M059J (cell line): ENCODE data around the gene EEIG1.

DNA sequence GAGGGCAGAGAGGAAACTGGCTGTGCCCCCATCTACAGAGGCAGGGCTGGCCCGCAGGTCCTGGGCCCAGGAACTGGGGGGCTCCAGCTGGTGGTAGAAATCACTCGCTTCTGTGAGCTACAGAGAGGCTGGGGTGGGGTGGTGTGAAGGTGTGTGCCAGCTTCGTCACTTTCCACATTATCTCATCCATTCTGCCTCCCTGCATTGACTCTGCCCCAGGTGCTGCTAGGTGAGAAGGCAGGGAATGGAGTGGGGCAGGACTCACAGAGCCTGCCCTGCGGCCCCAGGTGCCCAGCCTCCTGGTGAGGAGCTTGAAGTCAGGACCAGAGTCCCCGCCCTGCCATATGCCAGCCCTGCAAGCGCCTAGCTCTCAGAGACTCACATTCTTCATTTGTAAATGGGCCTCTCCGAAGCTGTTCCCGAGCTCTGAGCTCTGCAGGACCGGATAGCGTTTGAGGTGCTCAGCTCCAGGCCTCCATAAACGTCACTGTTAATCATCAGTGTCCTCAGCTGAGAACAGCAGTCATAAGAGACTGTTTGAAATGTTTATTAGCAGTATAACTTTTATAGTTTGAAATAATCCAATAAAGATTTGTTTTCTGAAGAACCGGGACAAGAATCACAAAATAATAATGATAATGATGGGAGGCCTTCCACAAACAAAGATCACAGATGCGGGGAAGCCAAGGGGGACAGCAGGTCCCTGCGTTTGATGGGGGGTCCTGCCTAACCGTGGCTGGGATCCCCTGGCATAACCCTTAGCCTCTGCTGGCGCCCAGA lies 31.8 kb downstream of the NIBAN2 start:
- RAMPAGE, long total RNA = no peak

- RAMPAGE, long total RNA = no peak
These were observed 10.8 kb downstream of the NIBAN2 start for GRCh38 chr9:127557907-127558590.

- RAMPAGE, long total RNA = no peak
These were observed 7.1 kb downstream of the NIBAN2 start for GRCh38 chr9:127561519-127562435.

DNA sequence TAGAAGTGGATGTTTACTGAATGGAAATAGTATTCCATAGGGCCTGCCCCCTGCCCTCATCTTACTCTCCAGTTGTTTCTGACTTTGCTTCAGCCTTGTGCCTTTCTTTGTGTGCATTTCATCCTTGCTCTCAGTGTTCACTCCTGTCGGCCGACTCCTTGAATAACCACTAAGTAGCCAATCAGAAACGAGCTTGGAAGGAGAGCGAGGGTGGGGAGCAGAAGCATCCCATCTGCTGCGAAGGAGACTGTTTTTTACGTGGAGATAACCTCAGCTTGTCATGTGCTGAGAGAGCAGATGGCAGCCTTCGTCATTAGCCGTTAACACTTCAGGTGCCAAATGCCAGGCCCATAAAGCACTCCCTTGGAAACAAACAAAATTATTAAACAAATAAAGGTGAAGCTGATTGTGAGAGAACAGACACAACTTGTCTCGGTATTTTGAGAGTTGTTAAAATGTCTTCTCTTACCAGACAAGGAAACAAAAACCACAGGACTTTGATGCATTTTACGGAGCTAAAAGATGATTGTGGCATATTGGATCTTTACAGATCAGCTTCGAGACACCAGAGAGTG lies 45.4 kb upstream of the CFAP157 start:
- RAMPAGE, long total RNA = no peak

- RAMPAGE, long total RNA = no peak
These were observed 2.2 kb upstream of the CDK9 start for GRCh38 chr9:127783698-127784050.

DNA sequence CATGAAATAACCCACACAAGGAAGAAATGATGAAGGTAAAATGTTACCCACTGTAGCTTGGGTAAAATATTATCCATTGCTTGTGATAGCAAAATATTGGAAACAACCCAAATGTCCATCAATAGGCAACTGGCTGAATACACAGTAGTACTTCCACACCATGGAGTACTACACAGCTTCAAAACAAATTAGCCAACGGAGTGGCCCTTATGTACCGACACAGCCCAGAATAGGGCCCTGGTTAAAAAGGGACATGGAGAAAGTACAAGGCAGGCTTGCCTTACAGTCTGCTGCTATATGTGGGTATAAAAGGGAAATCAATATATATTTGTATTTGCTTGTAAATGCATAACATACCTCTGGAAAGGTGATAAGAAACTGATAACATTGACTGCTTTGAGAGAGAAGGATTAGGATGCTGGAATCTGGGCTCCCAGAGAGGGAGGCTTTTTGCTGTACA lies 4.2 kb upstream of the FPGS start:
- RAMPAGE, long total RNA = no peak

DNA sequence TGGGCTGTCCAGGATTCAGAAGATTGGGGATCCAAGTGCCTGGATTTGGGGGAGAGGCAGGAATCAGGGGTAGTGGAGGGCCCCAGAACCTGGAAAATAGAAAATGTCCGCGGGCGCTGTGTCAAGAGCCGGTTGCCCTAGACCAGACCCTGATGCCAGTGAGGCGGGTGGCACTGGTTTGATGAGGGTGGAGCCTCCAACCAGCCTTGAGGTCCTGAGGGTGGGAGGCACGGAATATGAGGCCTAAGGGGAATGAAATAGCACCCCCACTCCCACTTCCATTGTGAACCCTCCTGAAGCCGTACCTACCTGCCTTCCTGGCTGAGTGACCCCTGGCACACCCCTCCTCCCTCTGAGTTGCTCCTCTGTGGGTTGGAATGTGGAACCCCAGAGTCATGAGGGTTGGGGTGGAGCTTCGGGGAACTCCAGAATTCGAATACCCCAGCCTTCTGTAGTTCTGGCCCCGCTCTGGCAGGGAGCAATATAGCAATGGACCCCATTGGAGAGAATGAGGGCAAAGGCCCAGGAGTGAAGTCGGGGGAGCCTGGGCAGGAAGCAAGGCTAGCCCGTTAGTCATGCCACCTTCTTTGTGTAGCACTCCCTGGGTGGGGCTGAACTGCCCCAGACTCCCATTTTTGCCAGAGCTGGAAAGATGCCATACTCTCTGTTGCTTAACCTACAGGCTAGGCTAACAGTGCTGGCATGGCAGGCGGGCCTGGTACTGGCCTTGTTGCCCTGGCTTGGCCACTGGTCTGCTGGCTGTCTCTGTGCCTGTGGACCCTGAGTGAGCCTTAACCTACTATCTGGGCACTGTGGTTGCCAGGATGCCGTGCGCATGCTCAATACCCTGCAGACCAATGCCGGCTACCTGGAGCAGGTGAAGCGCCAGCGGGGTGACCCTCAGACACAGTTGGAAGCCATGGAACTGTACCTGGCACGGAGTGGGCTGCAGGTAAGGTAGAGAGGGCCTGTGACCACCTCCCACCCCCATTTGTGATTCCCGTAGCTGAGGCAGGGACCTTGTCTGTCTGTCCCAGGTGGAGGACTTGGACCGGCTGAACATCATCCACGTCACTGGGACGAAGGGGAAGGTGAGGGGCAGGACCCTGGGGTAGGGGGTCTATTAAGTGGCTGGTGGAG lies 1.1 kb downstream of the FPGS start:
- RAMPAGE, long total RNA = no peak

GRCh38 chr9:127844739-127845488 lies 9.5 kb downstream of the ENG start:
- RAMPAGE, long total RNA = no peak

GRCh38 chr9:127874572-127874817 lies 3.0 kb downstream of the AK1 start:
- RAMPAGE, long total RNA = no peak

DNA sequence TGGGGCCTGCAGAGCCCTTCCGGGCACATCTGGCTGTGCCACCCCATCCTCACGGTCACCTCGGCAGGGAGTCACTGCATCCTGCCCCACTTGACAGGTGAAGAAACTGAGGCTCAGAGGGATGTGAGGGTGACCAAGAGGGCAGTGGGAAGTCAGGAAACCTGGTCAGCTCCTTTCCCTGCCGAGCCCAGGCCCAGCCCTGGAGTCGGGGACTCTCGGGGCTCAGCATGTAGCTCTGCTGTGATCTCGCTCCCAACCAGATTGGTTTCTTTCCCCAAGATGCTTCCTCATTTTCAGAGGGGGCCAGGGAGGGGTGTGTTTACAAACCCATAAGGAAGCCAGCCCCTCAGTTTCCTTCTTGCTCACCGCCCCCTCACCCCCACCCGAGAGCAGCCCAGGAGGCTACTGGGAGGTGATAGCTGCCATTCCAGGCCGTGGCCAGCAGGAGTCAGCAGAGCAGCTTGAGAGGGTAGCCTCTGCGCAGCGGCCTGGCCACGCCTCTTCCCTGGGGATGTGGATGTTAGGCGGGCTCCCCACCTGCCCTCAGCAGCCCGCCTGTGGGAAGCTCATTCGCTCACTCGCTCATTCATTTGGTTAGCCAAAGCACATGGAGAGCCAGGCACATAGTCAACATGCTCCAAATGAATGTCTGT lies 5.9 kb upstream of the DPM2 start:
- RAMPAGE, long total RNA = no peak

GRCh38 chr9:127963340-127964107 lies 17.3 kb downstream of the EEIG1 start:
- RAMPAGE, long total RNA = no peak

GRCh38 chr9:127966342-127967013 lies 14.3 kb downstream of the EEIG1 start:
- RAMPAGE, long total RNA = no peak

GRCh38 chr9:127980898-127981079 lies at the start of gene EEIG1:
EEIG1 (minus strand) TSS chr9:127980989.
- RAMPAGE, long total RNA = no peak

DNA sequence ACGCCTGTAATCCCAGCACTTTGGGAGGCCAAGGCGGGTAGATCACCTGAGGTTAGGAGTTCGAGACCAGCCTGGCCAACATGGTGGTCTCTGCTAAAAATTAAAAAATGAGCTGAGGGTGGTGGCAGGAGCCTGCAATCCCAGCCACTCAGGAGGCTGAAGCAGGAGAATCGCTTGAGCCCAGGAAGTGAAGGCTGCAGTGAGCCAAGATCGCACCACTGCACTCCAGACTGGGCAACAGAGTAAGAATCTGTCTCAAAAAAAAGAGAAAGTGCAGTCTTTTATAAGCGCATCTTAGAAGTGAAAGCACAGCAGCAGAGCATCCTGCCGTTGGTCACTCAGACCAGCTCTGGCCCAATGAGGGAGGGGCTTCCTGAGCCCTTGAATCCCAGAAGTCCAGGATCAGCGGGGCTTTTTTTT lies 42.5 kb downstream of the NAIF1 start:
- RAMPAGE, long total RNA = no peak

DNA sequence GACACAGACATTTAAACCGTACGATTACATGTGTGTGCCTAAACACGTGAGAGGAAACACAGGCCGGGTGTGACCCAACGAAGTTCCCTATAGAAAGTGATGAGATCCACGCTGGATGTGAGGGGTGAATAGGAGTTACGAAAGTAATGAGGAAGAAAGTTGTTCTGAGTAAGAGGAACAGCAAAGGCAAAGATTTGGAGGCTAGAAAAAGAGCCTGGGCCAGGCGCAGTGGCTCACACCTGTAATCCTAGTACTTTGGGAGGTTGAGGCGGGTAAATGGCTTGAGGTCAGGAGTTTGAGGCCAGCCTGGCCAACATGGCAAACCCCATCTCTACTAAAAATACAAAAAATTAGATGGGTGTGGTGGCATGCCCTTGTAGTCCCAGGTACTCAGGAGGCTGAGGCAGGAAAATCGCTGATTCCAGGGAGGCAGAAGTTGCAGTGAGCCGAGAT lies 13.4 kb downstream of the NAIF1 start:
- RAMPAGE, long total RNA = no peak

GRCh38 chr9:128077948-128078213 lies 9.8 kb downstream of the SLC25A25 start:
- RAMPAGE, long total RNA = no peak

GRCh38 chr9:128081109-128081527 lies 13.1 kb downstream of the SLC25A25 start:
- RAMPAGE, long total RNA = no peak

DNA sequence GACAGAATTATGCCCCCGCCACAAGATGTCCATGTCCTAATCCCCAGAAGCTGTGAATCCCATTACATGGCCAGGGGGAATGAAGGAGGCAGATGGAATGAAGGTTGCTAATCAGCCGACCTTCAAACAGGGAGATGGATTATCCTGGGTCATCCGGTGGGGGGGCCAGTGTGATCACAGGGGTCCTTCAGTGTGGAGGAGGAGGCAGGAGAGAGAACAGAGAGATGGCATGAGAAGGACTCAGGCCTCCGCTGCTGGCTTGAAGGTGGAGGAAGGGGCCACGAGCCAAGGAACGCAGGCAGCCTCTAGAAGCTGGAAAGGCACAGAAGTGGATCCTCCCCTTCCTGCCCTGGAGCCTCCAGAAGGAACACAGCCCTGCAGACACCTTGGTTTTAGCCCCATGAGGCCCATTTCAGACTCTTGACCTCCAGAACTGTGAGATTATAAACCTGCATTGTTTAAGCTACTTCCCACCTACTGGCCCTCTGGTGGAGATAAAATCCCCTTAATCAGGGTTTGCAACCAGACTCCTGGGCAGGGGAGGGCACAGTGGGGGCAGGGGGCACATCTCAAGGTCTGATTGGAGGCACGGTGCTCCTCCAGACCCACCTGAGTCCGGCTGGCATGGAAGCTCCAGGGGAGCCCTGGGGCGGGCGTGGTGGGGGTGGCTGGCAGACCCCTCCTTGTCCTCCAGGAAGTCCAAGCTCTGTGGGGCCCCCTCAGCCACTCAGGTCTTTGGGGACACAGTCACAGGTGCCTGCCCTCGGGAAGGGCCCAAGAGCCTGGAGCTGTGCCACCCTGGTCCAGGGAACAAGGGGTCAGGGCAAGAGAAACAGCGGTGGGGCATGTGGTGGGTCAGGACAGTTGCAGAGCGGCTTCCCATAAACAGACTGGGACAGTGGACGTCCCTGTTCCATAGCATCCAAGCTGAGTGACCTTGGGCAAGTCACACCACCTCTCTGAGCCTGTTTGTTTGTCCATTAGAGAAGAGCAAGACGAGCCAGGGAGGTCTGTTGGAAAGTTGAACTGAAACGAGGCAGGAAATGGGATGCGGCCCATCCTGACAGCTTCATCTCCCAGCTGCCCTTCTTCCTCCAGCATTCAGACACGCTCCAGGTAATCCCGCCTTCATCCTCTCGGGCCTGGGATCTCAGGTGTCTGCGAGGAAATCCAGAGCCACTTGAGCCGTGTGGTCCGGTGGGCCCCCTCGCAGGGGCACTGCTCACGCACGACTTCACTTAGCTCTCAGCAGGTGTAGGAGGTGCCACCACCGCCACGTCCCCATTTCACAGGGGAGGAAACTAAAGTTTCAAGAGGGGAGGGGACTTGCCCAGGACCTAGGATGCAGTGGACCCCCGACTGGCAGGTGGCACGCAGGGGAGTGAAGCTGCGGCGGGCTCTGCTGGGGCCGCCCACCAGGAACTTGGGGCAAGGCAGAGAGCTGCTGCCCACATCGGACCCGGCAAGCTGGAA lies 13.5 kb downstream of the PTGES2 start:
- RAMPAGE, long total RNA = no peak

GRCh38 chr9:128150340-128151126 lies 1.3 kb downstream of the LCN2 start:
- RAMPAGE, long total RNA = no peak

- RAMPAGE, long total RNA = no peak
These were observed 9.9 kb downstream of the BBLN start for GRCh38 chr9:128169791-128170566.